ENCODE data around the gene B3GAT2.

DNA sequence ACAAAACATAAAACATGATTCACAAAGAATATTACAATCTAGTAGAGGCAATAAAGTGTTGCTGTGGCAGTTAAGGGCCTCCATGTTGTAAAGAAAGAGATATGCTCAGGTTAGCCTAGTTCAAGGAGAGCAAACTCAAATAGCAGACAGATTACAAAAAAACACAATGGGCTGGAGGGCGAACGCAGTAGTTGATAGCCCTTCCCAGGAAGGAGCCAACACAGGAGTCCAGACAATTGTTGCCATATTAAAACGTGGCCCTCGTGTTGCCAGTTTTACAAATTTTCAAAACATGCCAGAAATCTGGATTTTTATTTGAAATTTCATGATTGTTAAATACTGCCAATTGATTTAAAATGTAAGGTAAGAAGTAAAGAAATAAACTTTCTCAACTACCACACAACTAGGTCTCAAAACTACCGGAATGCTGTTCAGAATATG lies 13.2 kb downstream of the LGSN start:
- PRO-cap, result no peak

GRCh38 chr6:63564850-63565347 lies 7.4 kb upstream of the PTP4A1 start:
- PRO-cap, result no peak

DNA sequence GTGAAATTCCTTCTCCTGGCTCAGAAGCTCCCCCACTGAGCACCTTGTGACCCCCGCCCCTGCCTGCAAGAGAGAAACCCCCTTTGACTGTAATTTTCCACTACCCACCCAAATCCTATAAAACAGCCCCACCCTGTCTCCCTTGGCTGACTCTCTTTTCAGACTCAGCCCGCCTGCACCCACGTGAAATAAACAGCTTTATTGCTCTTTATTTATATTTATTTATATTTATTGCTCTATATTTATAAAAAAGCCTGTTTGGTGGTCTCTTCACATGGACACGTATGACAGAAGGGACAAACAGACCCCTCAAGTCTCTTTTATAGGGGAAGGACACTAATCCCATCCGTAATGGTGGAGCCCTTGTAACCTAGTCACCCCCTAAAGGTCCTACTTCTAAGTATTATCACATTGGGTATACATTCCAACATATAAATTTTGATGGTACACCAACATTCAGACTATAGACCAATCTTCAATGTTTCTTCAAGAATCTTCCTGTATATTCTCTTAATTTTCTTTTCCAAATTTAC lies 325.8 kb downstream of the PHF3 start:
- PRO-cap, result no peak

DNA sequence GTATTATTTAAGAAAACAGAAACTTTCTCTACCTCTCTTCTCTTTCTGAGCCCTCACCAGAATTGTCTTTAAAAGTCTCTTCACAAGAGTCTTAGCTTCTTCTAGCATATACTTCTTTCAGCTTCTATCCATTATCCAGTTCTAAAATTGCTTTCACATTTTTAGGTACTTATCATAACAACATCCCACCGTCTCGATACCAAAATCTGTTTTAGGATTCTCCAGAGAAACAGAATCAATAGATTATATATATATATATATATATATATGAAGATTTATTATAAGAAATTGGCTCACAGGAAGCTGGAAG lies 30.4 kb upstream of the ZC3H11C start:
- PRO-cap, result no peak

GRCh38 chr6:65374399-65374747 lies 73.1 kb downstream of the ZC3H11C start:
- PRO-cap, result no peak

DNA sequence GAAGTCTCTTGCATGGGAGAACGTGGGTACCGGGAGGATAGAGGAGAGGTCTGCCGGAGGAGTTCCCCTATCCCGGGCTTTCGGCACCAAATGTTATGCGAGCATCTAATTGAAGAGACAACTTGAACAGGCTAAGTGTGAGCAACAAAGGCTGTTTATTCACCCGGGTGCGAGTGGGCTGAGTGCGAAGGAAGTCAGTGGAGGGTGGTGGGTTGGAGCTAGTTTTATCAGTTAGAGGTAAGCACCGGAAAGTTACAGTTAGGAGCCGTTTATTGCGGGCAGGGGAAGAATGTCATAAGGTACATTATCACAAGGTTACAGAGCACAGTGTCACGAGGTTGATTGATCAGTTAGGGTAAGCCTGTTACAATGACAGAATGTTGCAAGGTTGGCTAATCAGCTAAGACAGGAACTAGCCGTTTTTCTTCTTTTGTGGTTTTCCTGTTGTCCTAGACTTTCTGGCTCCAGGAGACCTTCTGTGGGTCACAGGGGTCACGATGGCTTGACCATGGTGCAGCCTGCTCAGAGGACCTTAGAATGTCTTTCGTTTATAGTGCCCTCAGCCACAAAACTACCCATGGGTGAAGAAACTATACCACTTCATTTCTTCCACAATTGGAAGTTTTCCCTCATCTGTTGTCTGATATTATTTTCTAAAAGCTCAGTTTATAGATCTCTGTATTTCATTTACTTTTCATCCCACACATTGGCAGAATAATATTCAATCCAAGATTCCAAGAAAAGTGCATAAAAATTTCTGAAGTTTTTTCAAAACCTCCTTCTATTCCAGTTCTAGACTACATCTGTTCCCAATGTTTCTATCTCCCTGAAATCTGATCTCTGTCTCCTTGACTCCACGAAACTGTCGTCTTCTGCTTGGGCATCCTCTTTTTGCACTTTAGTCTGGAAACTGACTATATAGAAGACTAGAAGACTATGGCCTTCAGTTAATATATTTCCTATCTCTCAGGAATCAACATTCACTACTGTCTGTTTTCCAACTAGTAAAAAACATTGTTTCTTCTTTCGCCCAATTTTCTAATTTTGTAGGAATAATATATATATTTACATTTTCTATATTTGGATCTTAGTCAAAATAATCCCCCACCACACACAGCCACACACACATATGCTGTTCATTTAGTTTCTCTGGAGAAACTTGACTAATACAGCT lies 745.7 kb upstream of the ADGRB3 start:
- PRO-cap, result no peak

GRCh38 chr6:68653091-68653561 lies 18.0 kb downstream of the ADGRB3 start:
- PRO-cap, result no peak

- PRO-cap, result no peak
Measured at GRCh38 chr6:69790558-69790929, 6.3 kb downstream of the LMBRD1 start.

- PRO-cap, result no peak
Measured at GRCh38 chr6:70731978-70732734, 64.5 kb downstream of the SMAP1 start.

DNA sequence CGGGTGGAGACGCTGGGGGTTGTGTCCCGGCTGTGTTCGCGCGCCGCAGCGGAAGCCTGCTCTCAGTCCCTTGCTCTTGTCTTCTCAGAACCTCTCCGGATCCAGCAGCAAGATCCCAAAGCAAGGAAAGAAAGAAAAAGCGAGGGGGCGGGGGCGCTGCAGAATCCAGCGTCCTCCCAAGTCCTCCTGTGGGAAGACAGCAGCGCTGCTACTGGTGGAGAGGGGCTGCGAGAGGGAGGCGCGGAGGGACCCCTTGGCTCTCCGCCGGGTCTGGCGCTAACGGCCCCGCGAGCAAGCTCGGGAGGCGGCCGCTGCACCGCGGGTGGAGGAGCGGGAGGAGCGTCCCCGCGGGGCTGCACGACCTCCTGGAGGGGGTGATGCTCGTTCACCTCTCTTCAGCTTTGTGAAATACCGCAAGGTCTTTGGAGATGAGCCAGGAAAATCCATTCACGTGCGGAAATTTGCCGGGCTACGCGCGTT lies at the start of gene B3GAT2:
Gene B3GAT2 (minus strand): TSS at position 109 of the 480 bp plus-strand sequence.
- PRO-cap, result no peak

DNA sequence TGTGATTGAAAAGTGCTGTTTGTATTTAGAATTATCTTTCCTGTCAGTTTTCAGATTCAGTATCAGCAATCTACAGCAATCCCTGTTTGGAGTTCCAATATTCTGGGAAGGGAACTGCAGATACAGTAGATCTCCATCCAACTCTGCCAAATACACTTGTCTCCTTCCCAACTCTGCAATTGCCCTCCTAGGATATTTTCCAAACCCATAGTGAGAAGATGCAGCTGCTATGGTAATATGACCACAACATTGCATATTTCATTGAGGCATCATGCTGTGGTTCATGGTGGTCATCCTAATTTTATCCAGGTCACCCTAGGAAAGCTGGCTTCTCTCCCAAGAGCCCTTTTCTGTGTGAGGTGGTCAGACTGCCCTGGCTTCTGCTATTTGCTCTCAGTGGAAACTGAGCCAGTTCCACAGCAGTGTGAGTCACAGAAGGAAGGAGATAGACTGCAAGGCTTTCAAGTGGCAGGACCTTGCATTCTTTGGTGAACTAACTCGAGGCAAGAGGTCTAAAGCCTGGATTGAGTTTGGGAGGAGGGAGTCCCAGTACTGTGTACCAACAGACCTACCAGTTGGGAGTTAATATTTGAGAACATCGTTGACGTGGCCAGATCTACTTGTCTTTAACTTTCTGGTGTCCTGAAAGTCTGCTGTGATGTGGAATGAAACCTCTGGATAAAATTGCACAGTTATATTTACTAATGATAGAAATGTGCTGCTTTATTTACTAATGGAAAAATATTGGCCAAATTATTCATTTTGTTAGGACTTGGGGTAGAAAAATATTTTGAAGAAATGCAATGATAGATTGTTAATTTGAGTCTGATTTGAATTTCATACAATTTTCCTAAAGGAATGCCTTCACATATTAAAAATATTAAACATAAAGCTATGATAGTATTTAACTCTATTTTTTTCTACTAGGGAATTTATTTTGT lies 5.7 kb downstream of the OGFRL1 start:
- PRO-cap, result unidirectional peak, minus-strand start at position 382 of the sequence

GRCh38 chr6:71376775-71377230 lies 88.2 kb downstream of the OGFRL1 start:
- PRO-cap, result no peak

DNA sequence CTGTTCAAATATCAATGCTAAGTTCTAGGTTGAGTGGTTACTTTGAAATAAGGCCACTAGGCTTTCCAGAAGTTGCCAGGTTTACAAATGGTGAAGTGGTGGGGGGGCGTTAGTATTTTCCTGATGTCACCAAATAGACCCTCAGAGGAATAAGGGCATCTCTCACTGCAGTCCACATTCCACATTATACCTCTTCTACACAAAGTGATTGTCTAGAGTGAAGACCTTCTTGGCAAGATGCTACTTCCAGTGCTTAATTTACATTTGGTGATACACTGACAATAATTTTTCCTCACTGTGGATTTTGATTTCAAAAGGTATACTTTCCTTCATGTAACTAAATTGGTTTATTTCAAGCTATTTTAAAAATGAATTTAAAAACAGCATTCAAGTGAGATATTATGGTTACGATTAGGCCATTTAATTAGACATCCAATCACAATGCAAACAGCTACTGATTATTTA lies 129.3 kb downstream of the OGFRL1 start:
- PRO-cap, result no peak

- PRO-cap, result no peak
Measured at GRCh38 chr6:71495827-71496319, 207.3 kb downstream of the OGFRL1 start.

GRCh38 chr6:71653484-71654023 lies 232.8 kb upstream of the RIMS1 start:
- PRO-cap, result no peak

DNA sequence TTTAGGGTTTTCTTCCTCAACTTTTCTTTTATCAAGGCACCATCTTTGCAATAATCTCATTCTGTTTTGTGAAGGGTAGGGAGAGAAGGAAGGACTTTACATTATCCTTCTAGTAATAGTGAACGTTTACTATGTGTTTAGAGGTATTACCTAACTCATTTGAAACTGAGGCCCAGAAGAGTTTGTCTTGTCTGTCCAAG lies 164.8 kb downstream of the RIMS1 start:
- PRO-cap, result no peak

GRCh38 chr6:72313438-72313801 lies 308.4 kb upstream of the KCNQ5 start:
- PRO-cap, result no peak

GRCh38 chr6:72386205-72386623 lies 235.7 kb upstream of the KCNQ5 start:
- PRO-cap, result no peak

DNA sequence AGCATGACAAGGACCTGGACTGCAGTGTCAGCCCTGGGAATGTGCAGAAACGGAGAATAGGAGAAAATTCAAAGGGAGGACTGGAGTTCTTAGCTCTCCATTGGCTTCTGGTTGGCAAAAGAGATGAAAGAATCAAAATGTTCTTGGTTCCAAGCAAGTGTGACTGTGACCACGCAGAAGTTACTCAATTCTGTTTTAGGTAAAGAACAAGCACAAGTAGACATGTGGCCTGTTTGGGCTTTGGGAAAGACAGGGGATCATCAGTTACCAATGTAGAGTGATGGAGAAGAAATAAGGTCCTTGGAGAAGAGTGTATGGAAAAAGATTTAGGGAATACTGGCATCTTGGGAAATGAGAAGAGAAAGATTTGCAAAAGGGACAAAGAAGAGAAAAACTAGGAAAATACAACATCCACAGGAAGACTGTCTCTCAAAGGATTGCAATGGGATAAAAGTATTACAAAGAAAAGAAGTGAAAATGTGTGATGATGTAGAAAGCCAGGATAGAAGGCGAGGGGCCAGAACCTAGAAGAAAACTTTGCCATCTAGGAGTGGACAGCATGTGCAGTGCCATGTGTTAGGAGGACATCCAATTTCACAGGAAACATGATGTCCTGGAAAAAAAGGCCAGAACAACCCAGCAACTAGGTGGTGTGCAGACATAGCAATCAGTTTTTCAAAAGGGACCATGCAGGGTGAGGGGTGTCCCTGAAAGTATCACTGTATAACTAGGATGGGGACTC lies 17.1 kb downstream of the KCNQ5 start:
- PRO-cap, result no peak

- PRO-cap, result no peak
Measured at GRCh38 chr6:72767974-72768490, 146.2 kb downstream of the KCNQ5 start.